Adrenal gland (tissue), 7 donors: ENCODE results near the gene OTULIN.

DNA sequence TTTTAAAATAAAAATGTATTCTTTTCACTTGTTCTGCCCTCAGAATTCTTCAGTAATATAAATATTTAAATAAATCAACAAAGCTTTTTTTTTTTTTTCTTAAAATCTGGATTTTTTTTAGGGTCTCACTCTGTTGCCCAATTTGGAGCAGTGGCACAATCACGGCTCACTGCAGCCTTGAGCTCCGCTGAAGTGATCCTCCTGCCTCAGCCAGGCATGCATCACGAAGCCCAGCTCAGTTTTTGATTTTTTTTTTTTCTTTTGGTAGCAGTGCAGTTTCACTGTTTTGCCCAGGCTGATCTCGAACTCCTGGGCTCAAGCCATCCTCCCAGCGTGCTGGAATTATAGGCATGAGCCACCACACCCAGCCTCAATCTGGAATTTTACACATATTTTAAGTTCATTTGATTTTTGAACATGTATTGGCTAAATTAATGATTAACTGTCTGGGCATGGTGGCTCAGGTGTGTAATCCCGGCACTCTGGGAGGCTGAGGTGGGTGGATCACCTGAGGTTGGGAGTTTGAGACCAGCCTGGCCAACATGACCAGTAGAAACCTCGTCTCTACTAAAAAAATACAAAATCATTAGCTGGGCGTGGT is 36.3 kb downstream of the TRIO start:
- PRO-cap, 3 experiments, result no peak in any of the 3 experiments
- RAMPAGE, long total RNA, 4 experiments, result no peak in any of the 4 experiments
- RRBS, result no CpG with 5 or more reads among the region's 8 CpGs

- PRO-cap, 3 experiments, result no peak in any of the 3 experiments
- RAMPAGE, long total RNA, 4 experiments, result no peak in any of the 4 experiments
- RRBS, result no CpG with 5 or more reads among the region's 7 CpGs
Measured at GRCh38 chr5:14189231-14189917, 46.2 kb downstream of the TRIO start.

- PRO-cap, 3 experiments, result no peak in any of the 3 experiments
- RAMPAGE, long total RNA, 4 experiments, result no peak in any of the 4 experiments
- RRBS, result no CpG with 5 or more reads among the region's 10 CpGs
Measured at GRCh38 chr5:14208930-14209573, 65.9 kb downstream of the TRIO start.

DNA sequence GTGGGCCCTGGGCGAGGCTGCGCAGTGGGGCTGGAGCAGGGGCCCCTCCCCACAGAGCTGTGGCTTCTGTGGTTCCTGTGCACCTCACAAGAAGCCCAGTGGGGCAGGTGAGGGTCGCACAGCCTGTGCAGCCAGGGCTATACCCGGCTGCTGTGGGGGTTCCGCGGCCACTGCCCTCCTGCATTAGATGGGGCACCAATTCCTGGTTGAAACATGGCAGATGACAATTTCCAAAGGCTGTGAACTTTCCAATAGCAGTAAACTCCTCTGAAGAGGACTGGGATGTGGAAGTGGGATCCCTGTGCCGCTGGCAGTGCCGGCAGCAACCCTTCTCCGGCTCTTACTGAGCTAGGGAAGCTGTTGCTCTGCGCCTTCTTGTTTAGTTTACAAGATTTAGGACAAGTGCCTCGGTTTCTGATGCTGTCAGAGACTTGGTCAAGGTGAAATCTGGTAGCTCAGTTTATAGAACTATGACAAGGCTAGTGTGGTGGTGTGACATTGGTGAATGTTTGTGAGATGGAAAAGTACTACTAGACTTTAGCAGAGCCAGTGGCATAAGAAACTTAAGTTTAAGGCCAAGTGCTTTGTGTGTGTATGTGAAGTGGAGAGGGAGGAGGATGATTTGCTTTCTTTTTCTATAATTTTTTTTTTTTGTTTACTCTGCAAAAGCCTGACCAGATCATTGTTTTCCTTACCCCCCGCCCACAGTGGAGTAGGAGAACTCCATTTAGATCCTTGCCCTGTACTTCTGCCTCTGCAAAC is 75.6 kb downstream of the TRIO start:
- PRO-cap, 3 experiments, result no peak in any of the 3 experiments
- RAMPAGE, long total RNA, 4 experiments, result no peak in any of the 4 experiments
- RRBS, result no CpG with 5 or more reads among the region's 12 CpGs

DNA sequence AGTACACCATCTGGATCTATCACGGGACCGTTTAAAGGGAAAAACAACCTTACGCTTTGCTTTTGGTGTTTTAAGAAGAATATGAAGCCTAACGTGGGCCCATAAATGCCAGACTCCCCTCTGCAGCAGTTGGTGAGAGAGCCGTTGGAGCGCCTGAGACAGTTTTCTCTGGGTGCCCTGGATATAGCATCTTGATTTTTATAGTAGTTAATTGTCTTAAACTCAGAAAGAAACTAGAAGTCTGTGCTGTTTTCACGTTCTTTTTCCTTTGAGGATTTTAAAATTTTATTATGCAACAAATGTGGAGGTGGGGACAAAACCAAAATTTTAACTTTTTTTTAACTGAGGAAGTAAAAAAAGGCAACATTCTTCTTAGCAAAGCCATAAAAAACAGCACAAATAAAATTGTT is 141.9 kb upstream of the OTULINL start:
- PRO-cap, 3 experiments, result no peak in any of the 3 experiments
- RAMPAGE, long total RNA, 4 experiments, result no peak in any of the 4 experiments
- RRBS, result no CpG with 5 or more reads among the region's 7 CpGs

DNA sequence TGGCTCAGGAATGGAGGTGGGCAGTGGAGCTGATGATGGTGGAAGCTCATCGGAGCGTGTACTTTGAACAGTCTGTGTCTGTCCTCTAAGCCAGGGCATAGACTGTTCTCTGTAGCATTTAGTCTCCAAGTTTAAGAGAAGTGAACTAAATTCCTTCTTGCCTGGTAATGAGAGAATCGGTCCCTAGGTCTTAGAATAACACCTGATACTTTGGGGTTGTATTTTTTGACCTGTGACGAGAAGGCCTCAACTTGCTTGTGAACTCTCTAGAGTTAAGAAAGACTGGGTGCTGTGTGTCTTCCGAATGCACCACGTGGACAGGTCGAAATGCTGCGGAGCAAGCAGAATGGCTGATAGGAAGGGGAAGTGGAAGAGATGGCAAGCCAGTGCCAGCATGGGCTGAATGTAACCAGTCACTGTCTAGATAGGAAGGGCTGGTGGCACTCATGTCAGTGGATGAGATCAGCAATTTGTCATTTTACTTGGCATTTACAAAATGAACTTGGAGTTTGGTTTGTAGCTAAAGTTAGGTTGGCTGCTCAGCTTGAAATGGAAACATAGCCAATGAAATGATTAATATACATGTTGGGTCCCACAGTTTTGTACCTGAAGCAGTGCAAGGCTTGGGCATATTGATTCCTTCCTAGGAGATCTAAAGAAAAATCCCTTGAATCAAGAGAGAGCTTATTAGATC is 5.5 kb downstream of the OTULINL start:
- PRO-cap, 3 experiments, result peak in 2 of 3 experiments; most common plus-strand start position 386 of the sequence (in 1); most common minus-strand start position 266 of the sequence (in 1)
- RAMPAGE, long total RNA, 4 experiments, result no peak in any of the 4 experiments
- RRBS, result no CpG with 5 or more reads among the region's 8 CpGs

GRCh38 chr5:14664076-14665172 is at the start of gene OTULIN:
TSS of gene OTULIN (plus strand) at chr5:14664718.
- PRO-cap, 3 experiments, result peak in 3 of 3 experiments; most common plus-strand start chr5:14664355 (in 3); most common minus-strand start chr5:14664484 (in 2)
- RAMPAGE, long total RNA, 4 experiments, result start-site peak on the plus strand in 1 of 4 experiments, at chr5:14664897-14664959 at its widest, 12 reads per replicate; start-site peak on the minus strand in 2 of 4 experiments, at chr5:14664574-14664606 at its widest, 12 to 18 reads per replicate
- RRBS, result under 1% methylated on average over 104 of the region's 130 CpGs

DNA sequence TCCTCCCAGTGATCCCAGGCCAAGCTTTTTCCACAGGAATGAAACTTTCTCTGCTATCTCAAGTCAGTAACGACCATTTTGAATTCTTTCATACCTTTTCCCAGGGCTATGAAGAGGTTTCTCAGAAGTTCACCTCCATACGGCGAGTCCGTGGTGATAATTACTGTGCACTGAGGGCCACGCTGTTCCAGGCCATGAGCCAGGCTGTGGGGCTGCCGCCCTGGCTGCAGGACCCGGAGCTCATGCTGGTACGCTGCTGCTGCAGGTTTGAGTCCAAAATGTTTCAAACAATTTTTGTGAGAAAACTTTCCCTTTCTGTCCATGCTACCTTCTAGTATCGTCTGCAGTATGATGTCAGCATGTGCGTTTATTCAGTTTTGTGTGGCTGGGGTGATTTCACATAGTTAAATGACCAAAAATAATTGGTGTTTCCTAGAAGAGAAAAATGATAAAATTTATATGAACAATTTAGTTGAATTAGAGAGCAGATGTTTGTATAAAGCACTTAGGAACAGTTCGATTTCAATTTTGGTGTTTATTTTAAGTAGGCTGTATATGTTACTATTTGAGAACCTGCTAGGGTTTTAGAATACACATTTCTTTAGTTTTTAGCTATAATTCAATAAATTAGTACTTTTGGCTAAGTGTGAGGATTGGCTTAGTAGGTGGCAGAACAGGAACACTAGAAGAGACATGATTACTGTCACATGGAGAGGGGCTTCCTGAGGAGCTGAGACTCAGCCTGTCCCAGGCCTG is 17.0 kb downstream of the OTULIN start:
- PRO-cap, 3 experiments, result no peak in any of the 3 experiments
- RAMPAGE, long total RNA, 4 experiments, result start-site peak on the plus strand in 1 of 4 experiments, centred at position 155 of the sequence, 5 reads per replicate
- RRBS, result no CpG with 5 or more reads among the region's 11 CpGs

DNA sequence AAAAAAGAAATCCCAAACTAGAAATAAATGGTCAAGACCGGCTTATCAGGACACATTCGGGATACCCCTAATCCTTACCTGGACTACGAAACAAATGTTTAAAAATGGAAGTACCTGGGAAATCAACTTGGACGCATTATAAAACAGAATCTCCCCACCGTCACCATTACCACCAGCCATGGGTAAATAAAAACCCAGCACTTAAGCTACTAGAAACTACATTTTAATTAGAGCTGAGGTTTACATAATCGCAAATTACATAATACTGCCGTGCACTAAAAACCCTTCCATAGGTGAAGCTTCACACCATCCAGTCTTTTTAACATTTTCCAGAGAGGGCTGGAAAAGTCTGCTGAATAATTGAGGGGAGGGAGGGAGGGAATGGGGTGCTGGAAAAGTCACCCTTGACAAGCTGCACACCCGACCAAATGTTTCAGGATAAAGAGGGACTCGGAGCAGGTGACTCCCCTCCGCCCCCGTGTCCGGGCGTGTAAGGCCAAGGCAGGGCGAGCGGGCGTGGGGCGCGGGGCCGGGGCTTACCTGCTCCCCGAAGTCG is 688 bp downstream of the ANKH start:
- PRO-cap, 3 experiments, result peak in 1 of 3 experiments; most common plus-strand start position 436 of the sequence (in 1); most common minus-strand start position 434 of the sequence (in 1)
- RAMPAGE, long total RNA, 4 experiments, result no peak in any of the 4 experiments
- RRBS, result 2% methylated on average over 10 of the region's 21 CpGs

GRCh38 chr5:14998559-14999001 is 127.0 kb upstream of the ANKH start:
- PRO-cap, 3 experiments, result peak in 1 of 3 experiments; most common minus-strand start chr5:14998610 (in 1)
- RAMPAGE, long total RNA, 4 experiments, result no peak in any of the 4 experiments
- RRBS, result no CpG with 5 or more reads among the region's 2 CpGs

DNA sequence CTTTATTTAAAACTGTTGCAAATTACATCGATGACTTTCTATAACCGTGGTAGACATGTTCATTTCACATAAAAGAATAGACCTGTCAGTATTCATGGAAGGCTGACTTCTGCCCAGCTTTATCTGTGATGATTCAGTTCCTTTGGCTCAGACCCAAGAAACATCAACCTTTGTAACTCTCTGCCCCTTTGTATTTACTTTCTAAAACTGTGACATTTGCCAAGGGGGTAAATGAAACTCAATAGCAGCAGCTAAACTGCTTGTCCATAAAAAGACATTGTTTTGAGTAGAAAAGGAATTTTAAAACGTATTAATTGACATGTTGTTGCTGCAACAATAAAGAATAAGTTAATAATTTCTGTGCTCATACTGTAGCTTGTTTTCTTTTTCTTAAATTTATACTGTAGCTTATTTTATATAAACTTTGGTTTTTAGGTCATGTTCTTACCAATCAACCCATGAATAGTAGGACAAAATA is 137.9 kb upstream of the ANKH start:
- PRO-cap, 3 experiments, result no peak in any of the 3 experiments
- RAMPAGE, long total RNA, 4 experiments, result no peak in any of the 4 experiments
- RRBS, result no CpG with 5 or more reads among the region's 3 CpGs

GRCh38 chr5:16467275-16467979 is 1.8 kb upstream of the ZNF622 start:
- PRO-cap, 3 experiments, result no peak in any of the 3 experiments
- RAMPAGE, long total RNA, 4 experiments, result no peak in any of the 4 experiments
- RRBS, result no CpG with 5 or more reads among the region's 1 CpG

DNA sequence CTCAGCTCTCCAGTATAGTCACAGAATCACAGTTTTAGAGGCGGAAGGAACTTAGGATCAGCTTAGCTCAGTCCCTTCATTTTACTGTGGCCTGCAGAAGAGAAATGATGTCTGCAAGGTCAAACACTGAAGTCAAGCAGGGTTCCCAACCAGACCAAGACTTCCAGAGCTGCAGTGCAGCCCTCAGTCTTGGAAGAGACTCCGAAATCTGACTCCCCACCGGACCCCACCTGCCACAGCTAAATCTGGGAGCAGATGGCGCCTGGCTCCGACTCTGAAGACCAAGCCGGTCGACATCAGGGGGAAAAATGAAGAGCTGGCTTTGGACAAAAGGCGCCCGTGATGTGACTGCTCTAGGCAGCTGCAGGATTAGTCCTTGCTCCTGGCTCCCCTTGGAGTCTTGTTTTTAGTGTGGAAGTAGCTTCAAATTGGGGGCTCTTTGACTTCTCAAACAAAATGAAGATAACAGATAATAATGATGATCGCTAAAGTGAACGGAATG is 72.4 kb upstream of the ZNF622 start:
- PRO-cap, 3 experiments, result no peak in any of the 3 experiments
- RAMPAGE, long total RNA, 4 experiments, result no peak in any of the 4 experiments
- RRBS, result 93% methylated on average over 4 of the region's 11 CpGs

DNA sequence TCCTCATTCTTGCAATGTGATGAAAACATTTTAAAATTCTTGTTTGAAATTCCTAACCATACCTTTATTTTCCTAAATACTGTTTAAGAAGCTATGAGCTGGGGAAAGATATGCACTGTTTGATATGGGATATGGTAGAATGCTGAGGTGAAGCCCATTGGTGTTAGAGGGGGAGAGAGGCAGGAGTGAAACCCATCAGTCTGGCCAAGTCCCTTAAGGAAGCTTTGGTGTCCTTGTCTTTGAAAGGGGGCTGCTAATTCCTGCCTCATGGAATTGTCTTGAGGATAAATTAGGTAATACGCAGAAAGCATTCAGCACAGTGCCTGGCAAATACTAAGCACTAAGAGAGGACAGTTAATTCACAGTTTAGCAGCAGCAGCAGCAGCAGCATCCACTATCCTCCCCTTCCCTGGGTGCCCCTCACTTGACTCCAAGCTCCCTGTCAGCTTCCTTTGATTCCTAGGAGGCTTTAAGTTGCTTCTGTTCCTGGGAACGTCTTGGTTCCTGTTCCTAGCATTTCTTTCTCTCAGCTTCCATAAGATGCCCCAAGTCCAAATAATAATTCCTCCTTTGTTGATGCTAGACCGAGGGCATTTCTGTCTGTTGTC is 71.5 kb downstream of the RETREG1 start:
- PRO-cap, 3 experiments, result no peak in any of the 3 experiments
- RAMPAGE, long total RNA, 4 experiments, result no peak in any of the 4 experiments
- RRBS, result no CpG with 5 or more reads among the region's 3 CpGs

GRCh38 chr5:16681348-16681700 is 64.5 kb upstream of the RETREG1 start:
- PRO-cap, 3 experiments, result no peak in any of the 3 experiments
- RAMPAGE, long total RNA, 4 experiments, result no peak in any of the 4 experiments
- RRBS, result no CpG with 5 or more reads among the region's 6 CpGs

DNA sequence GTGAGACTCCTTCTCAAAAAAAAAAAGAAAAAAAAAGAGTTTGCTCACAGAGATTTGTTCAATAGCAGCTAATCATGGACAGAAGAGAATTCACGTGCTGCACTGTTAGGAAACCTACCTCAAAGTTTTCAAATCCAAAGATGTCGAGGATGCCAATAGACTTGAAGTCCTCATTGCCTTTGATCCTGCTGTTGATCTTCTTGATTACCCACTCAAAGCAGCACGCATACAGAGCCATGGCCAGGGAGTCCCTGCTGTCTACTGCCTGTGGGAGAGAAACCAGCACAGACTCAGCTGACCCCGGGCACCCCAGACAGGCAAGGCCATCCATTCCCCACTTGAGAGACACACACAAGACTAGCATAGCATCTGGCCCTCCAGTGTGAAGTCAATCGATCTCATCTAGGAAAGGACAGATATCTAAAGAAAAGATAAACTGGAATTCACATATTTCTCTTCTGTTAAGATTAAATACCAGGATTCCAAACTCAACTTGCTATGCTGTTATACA is 147.4 kb upstream of the RETREG1 start:
- PRO-cap, 3 experiments, result no peak in any of the 3 experiments
- RAMPAGE, long total RNA, 4 experiments, result no peak in any of the 4 experiments
- RRBS, result no CpG with 5 or more reads among the region's 5 CpGs

DNA sequence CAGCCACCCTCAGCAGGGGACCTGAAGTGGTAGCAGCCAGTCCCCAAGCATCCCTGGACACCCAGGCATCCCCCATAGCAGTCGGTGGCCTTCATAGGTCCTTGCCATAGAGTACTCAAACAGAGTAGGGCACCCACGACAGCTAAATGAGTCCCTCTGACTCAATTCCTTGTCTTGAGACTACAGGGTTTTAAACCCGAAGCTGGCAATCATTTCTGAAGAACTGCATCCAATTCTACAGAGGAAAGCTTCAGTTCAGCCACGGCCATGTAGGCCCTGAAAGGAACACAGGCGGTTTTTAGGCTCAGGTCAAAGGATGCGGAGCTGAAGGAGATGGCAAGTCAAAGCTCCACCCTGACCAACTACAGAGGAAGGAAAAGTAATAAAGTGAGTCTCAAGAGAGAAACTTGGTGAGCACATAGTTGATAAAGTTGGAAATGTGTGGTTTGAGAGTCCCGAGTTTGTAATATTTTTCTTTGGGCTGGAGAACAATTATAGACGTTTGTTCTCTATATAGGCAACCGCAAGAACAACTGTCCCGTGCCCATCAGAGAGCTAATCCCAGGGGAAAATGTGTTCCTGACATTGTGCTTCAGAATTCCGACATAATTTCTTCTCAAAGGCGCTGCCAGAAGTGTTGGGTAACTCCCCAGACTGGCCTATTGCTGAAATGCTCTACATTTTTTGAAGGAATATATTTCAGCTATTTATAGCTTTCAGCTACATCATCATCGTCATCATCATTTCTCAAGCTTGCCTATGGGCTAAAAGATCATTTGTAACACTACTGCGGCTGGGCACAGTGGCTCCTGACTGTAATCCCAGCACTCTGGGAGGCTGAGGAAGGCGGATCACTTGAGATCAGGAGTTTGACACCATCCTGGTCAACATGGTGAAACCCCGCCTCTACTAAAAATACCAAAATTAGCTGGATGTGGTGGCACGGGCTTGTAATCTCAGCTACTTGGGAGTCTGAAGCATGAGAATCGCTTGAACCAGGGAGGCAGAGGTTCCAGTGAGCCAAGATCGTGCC is 49.9 kb downstream of the MYO10 start:
- PRO-cap, 3 experiments, result no peak in any of the 3 experiments
- RAMPAGE, long total RNA, 4 experiments, result no peak in any of the 4 experiments
- RRBS, result no CpG with 5 or more reads among the region's 19 CpGs

GRCh38 chr5:17024683-17025336 is 88.7 kb upstream of the MYO10 start:
- PRO-cap, 3 experiments, result no peak in any of the 3 experiments
- RAMPAGE, long total RNA, 4 experiments, result no peak in any of the 4 experiments
- RRBS, result no CpG with 5 or more reads among the region's 7 CpGs

- PRO-cap, 3 experiments, result peak in 3 of 3 experiments; most common plus-strand start chr5:17118956 (in 1); most common minus-strand start chr5:17118928 (in 3)
- RAMPAGE, long total RNA, 4 experiments, result no peak in any of the 4 experiments
- RRBS, result no CpG with 5 or more reads among the region's 9 CpGs
Measured at GRCh38 chr5:17118588-17119081, 98.8 kb upstream of the BASP1 start.

- PRO-cap, 3 experiments, result no peak in any of the 3 experiments
- RAMPAGE, long total RNA, 4 experiments, result no peak in any of the 4 experiments
- RRBS, result no CpG with 5 or more reads among the region's 16 CpGs
Measured at GRCh38 chr5:17216462-17216699, 1.1 kb upstream of the BASP1 start.